Measurements from ENCODE around the gene MMAB.

DNA sequence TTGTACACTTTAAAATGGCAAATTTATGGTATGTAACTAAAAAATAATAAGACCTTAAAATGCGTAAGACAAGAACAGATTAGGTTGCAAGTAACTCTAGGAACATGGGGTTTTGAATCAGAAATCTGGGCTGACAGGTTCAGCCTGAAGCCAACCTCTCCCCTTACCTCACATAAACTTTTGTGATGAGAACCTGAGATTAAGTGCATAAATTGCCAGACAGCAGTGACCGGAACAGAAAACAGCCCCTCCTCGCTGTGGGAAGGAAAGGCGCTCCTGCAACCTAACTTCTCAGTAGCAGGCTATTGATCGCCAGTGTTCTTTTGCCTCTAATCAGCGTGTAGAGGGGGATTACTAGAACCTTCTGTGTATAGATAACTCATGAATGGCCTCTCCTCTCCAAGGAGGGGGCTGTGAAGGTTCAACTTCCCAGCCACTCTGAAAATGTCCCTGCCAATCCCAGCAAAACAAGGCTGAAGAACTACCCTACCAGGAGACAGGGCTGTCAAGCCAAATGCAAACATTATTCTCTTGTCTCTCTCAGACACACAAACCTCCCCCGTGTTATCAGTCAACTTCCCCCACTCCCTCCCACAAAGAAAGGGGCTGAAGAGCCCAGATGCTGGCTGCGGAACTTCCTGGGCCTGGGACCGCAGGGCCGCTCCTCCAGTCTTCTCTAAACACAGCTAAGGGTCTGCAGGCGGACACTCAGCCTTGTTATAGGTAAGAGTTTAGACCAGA lies 1.7 kb downstream of the SSH1 start:
- RAMPAGE, long total RNA: no peak
- RRBS, 2 experiments: no CpG with 5 or more reads among the region's 11 CpGs
CAGE:
- cytosol, long polyA minus RNA: no peak
- cytosol, long polyA plus RNA: no peak
- long polyA plus RNA: no peak
- nucleolus, long total RNA: no peak
- nucleus, long polyA plus RNA: no peak
- nucleus, long total RNA: no peak

DNA sequence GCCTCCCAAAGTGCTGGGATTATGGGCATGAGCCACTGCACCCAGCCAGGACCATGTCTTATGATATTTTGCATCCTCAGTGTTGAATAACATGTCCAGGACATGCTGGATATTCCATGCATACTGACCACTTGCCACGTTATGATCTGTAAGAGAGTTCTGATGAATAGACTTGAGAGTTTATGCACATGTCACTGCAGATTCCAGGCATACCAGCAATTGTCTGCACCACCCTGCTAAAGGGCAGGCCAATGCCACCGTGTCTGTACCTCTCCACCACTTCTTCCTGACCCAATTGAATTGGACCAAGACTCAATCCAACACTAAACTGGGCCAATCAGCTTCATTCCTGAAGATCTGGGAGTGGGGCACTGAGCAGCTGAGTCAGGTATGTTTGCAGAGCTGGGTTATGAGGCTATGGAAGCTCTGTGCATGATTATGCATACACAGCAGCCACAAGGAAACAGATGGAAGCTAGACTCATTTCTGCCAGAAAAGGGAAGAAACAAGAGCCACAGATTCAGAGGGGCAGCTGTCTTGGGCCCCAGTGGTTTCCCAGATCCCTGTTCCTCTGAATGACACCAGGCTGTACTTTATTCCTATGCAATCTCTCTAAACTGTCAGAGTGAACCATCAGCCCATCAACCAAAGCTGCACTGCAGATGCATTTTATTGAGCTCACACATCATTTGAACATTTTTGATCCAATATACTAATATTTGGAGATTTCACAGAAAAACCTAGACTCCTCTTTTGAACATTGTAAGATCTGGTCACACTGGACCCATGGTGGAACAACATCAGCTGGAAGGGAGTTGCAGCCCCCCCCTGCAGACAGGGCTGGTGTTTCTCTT lies 28.0 kb downstream of the DAO start:
- RAMPAGE, long total RNA: no peak
- RRBS, 2 experiments: no CpG with 5 or more reads among the region's 2 CpGs
CAGE:
- cytosol, long polyA minus RNA: no peak
- cytosol, long polyA plus RNA: no peak
- long polyA plus RNA: no peak
- nucleolus, long total RNA: no peak
- nucleus, long polyA plus RNA: no peak
- nucleus, long total RNA: no peak

DNA sequence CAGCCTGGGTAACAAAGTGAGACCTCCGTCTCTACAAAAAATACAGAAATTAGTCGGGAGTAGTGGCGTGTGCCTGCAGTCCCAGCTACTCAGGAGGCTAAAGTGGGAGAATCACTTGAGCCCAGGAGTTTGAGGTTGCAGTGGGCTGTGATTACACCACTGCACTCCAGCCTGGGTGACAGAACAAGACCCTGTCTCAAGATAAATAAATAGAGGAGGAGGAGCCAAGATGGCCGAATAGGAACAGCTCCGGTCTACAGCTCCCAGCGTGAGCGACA lies 24.2 kb downstream of the SVOP start:
- RAMPAGE, long total RNA: no peak
- RRBS, 2 experiments: no CpG with 5 or more reads among the region's 7 CpGs
CAGE:
- cytosol, long polyA minus RNA: no peak
- cytosol, long polyA plus RNA: no peak
- long polyA plus RNA: no peak
- nucleolus, long total RNA: no peak
- nucleus, long polyA plus RNA: no peak
- nucleus, long total RNA: no peak

DNA sequence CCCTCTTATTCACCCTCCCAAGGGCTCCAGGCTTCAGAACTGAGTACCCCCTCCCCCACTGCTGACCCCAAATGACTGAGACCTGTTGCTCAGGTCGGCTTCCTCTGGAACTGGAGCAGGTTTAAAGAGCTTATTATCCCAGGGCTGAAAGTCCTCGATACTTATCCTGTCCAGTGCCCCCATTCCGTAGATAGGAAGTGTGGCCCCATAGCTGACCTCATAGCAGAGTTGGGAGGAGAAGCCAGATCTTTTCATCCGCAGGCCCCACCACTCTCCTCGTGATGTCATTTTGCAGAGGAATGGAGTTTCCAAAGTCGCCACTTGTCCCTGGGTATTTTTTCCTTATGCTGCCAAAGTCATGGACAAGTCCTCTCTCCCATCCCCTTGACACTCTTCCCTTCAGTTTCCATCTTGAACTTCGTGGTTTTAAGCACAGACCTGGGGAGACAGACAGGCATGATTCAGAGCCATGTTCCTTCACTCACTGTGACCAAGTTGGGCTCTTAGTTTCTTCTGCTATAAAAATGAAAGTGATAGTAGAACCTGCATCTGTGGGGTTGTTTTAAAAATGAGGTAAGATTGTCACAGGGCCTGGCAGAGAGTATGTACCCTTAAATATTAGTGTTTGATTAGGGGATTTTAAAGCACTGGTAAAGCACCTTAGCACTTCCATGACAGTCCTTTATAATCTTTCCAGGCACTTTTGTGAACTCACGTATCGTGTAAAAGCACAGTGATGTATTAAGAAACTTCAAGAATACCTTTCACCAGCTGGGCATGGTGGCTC lies 1.3 kb downstream of the USP30 start:
- RAMPAGE, long total RNA: start-site peak on the minus strand centred at position 497 of the sequence, 37 bp wide, 319 and 312 reads in 2 replicates
- RRBS, 2 experiments: no CpG with 5 or more reads among the region's 9 CpGs
CAGE:
- cytosol, long polyA minus RNA: no peak
- cytosol, long polyA plus RNA: start-site peak on the minus strand centred at position 490 of the sequence, 15 bp wide, 41 and 44 reads in 2 replicates
- long polyA plus RNA: start-site peak on the minus strand centred at position 488 of the sequence, 10 bp wide, 33 and 53 reads in 2 replicates
- nucleolus, long total RNA: start-site peak on the minus strand centred at position 485 of the sequence, 9 bp wide, 40 reads
- nucleus, long polyA plus RNA: start-site peak on the minus strand centred at position 489 of the sequence, 17 bp wide, 65 and 62 reads in 2 replicates
- nucleus, long total RNA: no peak

- RAMPAGE, long total RNA: no peak
- RRBS, 2 experiments: no CpG with 5 or more reads among the region's 13 CpGs
CAGE:
- cytosol, long polyA minus RNA: no peak
- cytosol, long polyA plus RNA: no peak
- long polyA plus RNA: no peak
- nucleolus, long total RNA: no peak
- nucleus, long polyA plus RNA: no peak
- nucleus, long total RNA: no peak
These were observed 8.6 kb downstream of the ACACB start for GRCh38 chr12:109124817-109125479.

DNA sequence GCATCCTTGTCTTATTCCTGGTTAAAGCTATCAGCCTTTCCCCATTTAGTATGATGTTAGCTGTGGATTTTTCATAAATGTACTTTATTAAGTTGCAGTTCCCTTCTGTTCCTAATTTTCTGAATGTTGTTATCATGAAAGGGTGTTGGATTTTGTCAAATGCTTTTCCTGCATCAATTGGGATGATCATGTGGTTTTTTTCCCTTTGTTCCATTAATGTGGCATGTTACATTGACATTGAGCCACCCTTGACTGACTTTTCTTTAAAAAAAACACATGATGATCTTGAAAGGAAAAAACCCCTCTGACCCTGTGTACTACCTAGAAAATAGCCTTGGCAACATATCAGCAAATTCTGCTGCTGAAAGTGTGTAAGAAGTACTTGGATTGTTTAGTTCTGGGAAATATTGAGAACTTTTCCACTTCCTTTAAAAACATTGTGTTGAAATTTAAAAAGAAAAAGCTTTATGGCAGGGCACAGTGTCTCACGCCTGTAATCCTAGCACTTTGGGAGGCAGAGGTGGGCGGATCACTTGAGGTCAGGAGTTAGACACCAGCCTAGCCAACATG lies 20.6 kb downstream of the ACACB start:
- RAMPAGE, long total RNA: no peak
- RRBS, 2 experiments: no CpG with 5 or more reads among the region's 2 CpGs
CAGE:
- cytosol, long polyA minus RNA: no peak
- cytosol, long polyA plus RNA: no peak
- long polyA plus RNA: no peak
- nucleolus, long total RNA: no peak
- nucleus, long polyA plus RNA: no peak
- nucleus, long total RNA: no peak

DNA sequence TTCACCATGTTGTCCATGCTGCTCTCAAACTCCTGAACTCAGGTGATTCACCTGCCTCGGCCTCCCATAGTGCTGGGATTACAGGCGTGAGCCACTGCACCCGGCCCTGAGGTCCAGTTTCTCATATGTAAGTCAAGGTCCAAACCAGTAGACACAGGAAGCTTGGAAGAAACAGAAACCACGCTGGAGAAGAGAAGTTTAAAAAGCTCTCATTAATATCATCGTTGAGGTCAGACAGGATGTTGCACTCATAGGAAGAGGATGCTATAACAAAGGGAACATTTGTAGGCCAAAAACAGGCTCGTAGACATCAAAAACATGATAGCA lies 46.7 kb downstream of the ACACB start:
- RAMPAGE, long total RNA: no peak
- RRBS, 2 experiments: no CpG with 5 or more reads among the region's 6 CpGs
CAGE:
- cytosol, long polyA minus RNA: no peak
- cytosol, long polyA plus RNA: no peak
- long polyA plus RNA: no peak
- nucleolus, long total RNA: no peak
- nucleus, long polyA plus RNA: no peak
- nucleus, long total RNA: no peak

DNA sequence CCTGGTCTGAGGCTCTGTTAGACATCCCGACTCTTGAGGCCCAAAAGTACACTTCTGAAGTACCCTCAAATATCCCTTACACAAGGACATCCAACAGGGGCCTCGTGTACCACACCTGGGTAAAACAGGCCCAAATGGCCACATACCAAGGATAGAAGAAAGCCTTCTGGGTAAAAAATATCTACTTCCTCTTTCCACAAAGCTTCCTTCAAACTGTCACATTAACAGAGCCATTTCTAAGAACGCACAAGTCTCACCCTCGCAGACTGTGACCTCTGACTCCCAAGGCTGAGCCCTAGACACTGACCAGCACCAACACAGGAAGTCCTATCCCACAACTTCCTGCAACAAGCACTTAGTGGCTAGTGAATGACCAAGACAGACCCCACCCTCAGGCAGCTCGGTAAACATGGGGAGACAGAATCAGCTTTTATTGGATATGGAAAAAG lies 16.1 kb downstream of the KCTD10 start:
- RAMPAGE, long total RNA: no peak
- RRBS, 2 experiments: no CpG with 5 or more reads among the region's 5 CpGs
CAGE:
- cytosol, long polyA minus RNA: no peak
- cytosol, long polyA plus RNA: no peak
- long polyA plus RNA: no peak
- nucleolus, long total RNA: no peak
- nucleus, long polyA plus RNA: no peak
- nucleus, long total RNA: no peak

GRCh38 chr12:109462971-109463879 lies 13.9 kb downstream of the KCTD10 start:
- RAMPAGE, long total RNA: no peak
- RRBS, 2 experiments: no CpG with 5 or more reads among the region's 15 CpGs
CAGE:
- cytosol, long polyA minus RNA: no peak
- cytosol, long polyA plus RNA: no peak
- long polyA plus RNA: no peak
- nucleolus, long total RNA: no peak
- nucleus, long polyA plus RNA: no peak
- nucleus, long total RNA: no peak

GRCh38 chr12:109533226-109533848 lies 40.0 kb downstream of the MMAB start:
- RAMPAGE, long total RNA: no peak
- RRBS, 2 experiments: no CpG with 5 or more reads among the region's 23 CpGs
CAGE:
- cytosol, long polyA minus RNA: no peak
- cytosol, long polyA plus RNA: no peak
- long polyA plus RNA: no peak
- nucleolus, long total RNA: no peak
- nucleus, long polyA plus RNA: no peak
- nucleus, long total RNA: no peak

DNA sequence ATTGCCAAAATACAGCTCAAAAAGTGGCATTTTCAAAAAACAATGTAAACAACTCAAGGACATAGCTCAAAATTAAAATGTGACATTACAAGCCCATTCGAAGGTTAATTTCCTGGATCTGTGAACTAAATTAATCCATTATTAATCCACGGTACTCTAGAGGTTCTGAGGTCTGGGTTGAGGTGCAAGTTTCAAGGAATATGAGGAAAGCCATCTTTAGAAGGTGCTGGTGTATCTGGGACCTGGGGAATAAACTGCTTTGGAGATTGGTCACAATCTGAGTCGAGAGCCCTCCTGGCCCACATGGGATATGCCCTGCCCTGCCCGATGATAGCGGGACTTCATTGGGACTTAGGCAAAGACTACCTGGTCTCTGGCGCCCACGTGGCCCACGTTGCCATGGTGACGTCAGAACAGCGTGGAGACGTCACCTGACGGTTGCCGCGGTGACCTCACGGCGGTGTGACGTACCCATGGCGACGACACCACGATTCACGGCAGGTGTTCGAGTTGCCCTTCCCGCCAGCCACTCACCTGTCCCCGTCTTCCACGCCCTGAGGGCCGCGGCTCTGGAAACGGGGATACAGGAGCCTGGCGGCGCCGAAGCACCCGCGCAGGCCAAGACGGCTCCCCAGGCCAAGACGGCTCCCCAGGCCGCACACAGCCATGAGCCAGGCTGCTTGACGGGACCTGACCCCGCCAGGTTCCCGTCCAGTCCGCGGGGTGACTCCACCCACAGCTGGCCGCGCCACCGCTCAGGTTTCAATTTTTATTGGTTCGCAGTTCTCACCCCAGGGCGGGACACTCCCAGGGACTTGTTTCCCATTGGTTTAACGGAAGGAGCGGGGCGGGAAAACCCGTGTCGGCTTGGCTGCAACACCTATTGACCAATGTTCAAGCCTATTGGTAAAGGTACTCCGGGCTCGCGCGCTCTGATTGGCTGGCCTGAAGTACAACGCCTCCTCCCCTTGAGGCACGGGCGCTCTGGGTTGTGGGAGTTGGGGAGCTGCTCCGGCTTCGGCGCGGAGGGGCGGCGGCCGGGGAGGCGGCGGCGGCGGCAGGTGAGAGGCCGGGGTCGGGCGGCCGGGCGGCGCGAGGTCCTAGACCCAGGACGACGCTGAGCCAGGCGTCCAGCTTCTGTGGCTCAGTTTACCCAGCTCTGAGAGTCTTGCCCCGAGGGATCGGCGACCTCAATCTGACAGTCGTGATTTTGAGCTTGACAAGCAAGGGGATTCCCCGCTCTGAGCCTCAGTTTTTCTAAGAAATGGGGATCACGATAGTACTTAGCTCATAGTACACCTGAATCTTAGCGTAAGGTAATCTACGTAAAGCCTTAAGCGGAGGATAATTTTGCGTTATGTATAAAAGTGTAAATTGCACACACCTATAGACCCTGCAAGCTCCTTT lies at the start of gene MMAB:
MMAB (minus strand) TSS at position 692 of the 1,407 bp plus-strand sequence.
- RAMPAGE, long total RNA: start-site peak on the minus strand centred at position 701 of the sequence, 49 bp wide, 1,246 and 1,313 reads in 2 replicates; start-site peak on the plus strand centred at position 998 of the sequence, 71 bp wide, 195 and 326 reads in 2 replicates
- RRBS, 2 experiments: under 1 to 3% methylated on average over 6 of the region's 89 CpGs
CAGE:
- cytosol, long polyA minus RNA: start-site peak on the minus strand centred at position 698 of the sequence, 52 bp wide, 34 reads; start-site peak on the plus strand centred at position 990 of the sequence, 28 bp wide, 20 reads
- cytosol, long polyA plus RNA: start-site peak on the plus strand centred at position 1,018 of the sequence, 49 bp wide, 237 and 218 reads in 2 replicates
- long polyA plus RNA: start-site peak on the minus strand centred at position 692 of the sequence, 24 bp wide, 120 and 126 reads in 2 replicates; start-site peak on the plus strand centred at position 995 of the sequence, 17 bp wide, 156 and 212 reads in 2 replicates
- nucleolus, long total RNA: no peak
- nucleus, long polyA plus RNA: start-site peak on the minus strand centred at position 680 of the sequence, 7 bp wide, 90 and 84 reads in 2 replicates; start-site peak on the plus strand centred at position 1,011 of the sequence, 35 bp wide, 123 and 185 reads in 2 replicates
- nucleus, long total RNA: no peak

DNA sequence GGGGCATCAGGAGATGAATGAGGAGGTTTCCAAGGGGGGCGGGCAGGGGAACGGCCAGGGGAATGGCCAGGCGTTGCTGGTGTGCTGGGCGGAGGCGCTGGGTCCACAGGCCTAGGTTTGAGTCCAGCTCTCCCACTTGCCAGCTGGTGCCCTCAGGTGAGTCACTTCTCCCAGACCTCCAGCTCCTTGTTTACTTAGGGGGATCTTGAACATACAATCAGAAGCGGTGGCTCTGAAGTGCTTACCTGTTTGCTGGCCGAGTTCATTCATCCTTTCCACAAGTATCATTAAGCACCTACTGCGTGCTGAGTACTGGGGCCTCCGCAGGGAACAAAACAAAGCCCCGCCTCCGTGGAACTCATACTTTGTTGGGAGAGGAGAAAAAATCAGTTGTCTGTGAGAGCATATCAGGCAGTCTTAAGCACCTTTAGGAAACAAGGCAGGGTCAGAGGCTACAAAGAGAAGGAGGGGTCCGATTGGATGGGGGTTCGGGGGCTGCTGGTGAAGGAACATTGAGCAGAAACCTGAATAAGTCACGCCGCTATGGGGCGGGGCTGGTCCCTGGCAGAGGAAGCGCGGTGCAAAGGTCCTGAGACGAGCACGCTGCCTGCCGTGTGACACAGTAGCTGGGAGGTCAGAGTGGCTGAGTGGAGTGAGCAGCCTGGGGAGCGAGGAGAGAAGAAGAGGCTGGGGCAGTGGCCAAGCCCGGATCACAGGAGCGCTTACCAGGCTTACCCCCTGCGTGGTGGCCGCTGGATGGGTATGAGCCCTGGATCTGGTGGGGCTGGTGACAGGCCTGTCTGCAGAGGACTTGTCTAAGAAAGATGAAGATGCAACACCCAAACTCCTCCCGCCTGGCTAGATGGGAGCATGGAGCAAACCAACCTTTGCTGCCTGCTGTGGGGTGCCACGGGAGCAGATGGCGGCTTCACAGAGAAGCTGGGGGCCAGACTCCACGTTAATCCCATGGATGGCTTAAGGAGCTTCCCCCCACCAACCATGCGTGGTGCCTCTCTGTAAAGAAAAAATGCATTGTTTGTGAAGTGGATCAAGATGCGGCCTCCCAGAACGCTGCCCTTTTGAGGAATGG lies 15.2 kb downstream of the MVK start:
- RAMPAGE, long total RNA: no peak
- RRBS, 2 experiments: no CpG with 5 or more reads among the region's 33 CpGs
CAGE:
- cytosol, long polyA minus RNA: no peak
- cytosol, long polyA plus RNA: no peak
- long polyA plus RNA: no peak
- nucleolus, long total RNA: no peak
- nucleus, long polyA plus RNA: no peak
- nucleus, long total RNA: no peak

GRCh38 chr12:109714773-109715157 lies 1.1 kb downstream of the FAM222A start:
- RAMPAGE, long total RNA: no peak
- RRBS, 2 experiments: 13 to 43% methylated on average over 6 of the region's 23 CpGs
CAGE:
- cytosol, long polyA minus RNA: no peak
- cytosol, long polyA plus RNA: no peak
- long polyA plus RNA: no peak
- nucleolus, long total RNA: no peak
- nucleus, long polyA plus RNA: no peak
- nucleus, long total RNA: no peak

DNA sequence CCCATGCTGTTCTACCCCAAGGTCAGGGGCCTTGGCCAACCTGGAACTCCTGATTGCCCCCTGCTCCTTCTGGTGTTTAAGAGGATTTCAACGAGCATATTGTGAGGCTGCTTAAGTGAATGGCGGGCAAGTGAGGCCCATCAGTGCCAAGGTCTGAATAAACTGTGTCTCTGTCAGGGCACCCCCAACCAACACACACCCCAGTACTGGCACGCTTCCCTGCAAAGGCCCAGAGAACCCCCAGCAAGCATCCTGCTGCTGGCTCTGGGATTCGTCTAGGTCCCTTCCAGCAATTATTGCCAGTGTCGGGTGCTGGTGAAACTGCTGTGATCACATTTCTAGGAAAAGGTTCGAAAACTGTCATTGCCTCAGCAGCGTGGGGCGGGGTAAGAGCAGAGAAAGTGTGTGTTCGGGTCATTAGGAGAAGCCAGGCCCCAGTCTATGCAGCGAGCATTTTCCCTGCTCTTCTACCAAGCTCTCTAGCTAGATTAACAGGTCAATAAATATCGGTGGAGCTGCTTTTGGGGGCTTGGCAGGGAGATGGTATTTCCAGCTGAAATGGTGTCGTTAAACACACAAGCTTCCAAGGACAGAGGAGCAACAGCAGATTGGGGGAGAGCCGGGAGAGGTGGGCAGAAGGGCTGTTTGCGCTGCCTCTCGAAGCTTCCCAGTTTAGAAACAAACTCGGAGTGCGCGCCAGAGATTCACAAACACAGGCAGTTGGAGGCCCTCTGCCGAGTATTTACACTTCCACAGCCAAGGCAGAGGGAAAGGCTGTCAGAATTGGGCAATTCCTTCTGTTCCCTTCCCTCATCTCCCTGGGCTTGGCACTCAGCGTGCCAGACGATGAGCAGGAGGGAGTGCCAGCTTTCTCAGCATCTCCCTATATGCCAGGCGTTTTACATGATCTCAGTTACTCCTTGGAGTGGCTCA lies 2.6 kb downstream of the FAM222A start:
- RAMPAGE, long total RNA: no peak
- RRBS, 2 experiments: no CpG with 5 or more reads among the region's 22 CpGs
CAGE:
- cytosol, long polyA minus RNA: no peak
- cytosol, long polyA plus RNA: no peak
- long polyA plus RNA: no peak
- nucleolus, long total RNA: no peak
- nucleus, long polyA plus RNA: no peak
- nucleus, long total RNA: no peak

GRCh38 chr12:109879120-109879786 lies 1.1 kb downstream of the GLTP start:
- RAMPAGE, long total RNA: no peak
- RRBS, 2 experiments: no CpG with 5 or more reads among the region's 10 CpGs
CAGE:
- cytosol, long polyA minus RNA: no peak
- cytosol, long polyA plus RNA: no peak
- long polyA plus RNA: no peak
- nucleolus, long total RNA: no peak
- nucleus, long polyA plus RNA: no peak
- nucleus, long total RNA: no peak

DNA sequence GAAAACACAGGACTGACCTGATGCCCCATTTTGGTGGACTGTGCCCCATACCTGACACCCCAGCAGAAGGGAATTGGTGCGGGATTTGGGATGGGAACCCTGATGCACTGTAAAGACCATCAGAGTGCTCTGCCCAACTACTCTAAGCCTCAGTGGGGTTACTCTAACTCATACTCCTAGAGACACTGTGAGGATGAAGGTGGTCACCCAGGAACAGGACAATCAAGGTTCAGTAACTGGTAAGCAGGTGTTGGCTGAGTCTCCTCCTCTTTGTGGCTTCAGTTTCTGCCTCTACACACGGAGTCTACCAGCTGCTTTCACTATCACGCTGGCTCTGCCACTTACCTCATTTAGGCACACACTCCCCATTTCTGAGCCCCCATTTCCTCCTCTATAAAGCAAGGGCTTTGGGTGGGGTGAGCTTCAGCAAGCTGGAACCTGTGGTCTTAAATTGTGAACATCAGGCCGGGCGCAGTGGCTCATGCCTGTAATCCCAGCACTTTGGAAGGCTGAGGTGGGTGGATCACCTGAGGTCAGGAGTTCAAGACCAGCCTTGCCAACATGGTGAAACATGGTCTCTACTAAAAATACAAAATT lies 7.3 kb upstream of the TCHP start:
- RAMPAGE, long total RNA: no peak
- RRBS, 2 experiments: no CpG with 5 or more reads among the region's 5 CpGs
CAGE:
- cytosol, long polyA minus RNA: no peak
- cytosol, long polyA plus RNA: no peak
- long polyA plus RNA: no peak
- nucleolus, long total RNA: no peak
- nucleus, long polyA plus RNA: no peak
- nucleus, long total RNA: no peak

DNA sequence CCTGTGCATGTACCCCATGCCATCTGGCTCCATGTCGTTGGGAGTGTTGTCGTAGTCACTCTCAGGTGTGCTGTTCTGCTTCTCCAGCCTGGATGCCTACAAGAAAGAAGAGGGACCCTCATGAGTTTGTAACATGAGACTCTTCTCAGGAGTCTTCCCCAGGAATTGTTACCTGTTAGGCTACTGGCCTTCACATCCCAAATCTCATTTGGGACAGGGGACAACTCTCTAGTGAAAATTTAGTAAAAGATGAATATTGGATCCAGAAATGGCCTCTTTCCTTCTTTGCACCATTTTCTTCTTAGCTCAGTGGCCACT lies 39.0 kb downstream of the TCHP start:
- RAMPAGE, long total RNA: no peak
- RRBS, 2 experiments: no CpG with 5 or more reads among the region's 2 CpGs
CAGE:
- cytosol, long polyA minus RNA: no peak
- cytosol, long polyA plus RNA: no peak
- long polyA plus RNA: no peak
- nucleolus, long total RNA: no peak
- nucleus, long polyA plus RNA: no peak
- nucleus, long total RNA: no peak

- RAMPAGE, long total RNA: no peak
- RRBS, 2 experiments: 3% methylated on average over 4 to 6 of the region's 15 CpGs
CAGE:
- cytosol, long polyA minus RNA: no peak
- cytosol, long polyA plus RNA: no peak
- long polyA plus RNA: no peak
- nucleolus, long total RNA: no peak
- nucleus, long polyA plus RNA: no peak
- nucleus, long total RNA: no peak
These were observed 1.3 kb downstream of the ANKRD13A start for GRCh38 chr12:110000525-110000956.

DNA sequence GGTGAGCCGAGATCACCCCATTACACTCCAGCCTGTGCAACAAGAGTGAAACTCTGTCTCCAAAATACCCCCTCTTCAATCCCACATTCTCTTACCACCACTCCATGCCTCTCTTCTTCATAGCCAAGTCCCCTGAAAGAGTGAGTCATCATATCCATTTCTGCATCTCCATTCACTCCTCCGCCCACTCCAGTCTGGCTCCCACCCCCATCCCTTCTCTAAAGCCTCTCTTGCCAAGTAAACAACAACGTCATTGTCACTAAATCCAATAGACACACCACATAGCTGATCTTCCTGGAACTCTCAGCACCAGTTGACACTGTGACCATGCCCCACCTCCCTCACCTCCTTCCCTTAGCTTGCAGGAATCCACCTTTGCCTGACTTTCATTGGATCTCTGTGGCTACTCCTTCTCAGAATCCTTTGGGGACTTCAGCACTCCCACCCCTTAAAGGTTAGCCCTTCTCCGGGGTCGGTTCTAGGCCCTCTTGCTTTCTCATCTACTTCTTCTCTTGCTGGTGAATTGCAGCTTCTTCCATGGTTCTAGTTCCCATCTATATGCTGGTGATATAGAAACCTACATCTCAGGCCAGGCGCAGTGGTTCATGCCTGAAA lies 12.0 kb upstream of the C12orf76 start:
- RAMPAGE, long total RNA: no peak
- RRBS, 2 experiments: no CpG with 5 or more reads among the region's 6 CpGs
CAGE:
- cytosol, long polyA minus RNA: no peak
- cytosol, long polyA plus RNA: no peak
- long polyA plus RNA: no peak
- nucleolus, long total RNA: no peak
- nucleus, long polyA plus RNA: no peak
- nucleus, long total RNA: no peak

DNA sequence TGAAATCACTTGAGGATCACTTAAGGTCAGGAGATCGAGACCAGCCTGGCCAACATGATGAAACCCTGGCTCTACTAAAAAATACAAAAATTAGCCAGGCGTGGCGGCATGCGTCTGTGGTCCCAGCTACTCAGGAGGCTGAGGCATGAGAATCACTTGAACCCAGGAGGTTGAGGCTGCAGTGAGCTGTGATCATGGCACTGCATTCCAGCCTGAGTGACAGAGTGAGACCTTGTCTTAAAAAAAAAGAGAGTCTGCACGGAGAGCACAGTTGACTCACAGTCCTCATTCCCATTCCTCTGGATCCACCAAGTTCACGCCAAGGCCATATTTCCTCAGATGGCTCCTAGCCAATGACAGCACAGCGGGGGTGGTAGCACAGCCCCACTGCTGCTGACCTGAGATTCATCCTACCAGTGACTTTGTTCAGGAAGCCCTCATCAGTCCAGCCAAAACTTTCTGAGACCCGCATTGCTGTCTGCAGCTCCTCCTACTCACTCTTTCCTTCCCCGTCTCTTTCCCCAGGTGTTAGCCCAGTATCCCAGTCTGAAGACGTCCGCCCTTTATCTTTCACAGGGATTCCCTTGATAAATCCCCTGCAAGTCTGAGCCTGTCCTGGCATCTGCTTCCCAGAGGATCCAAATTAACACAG lies 16.4 kb upstream of the IFT81 start:
- RAMPAGE, long total RNA: no peak
- RRBS, 2 experiments: no CpG with 5 or more reads among the region's 11 CpGs
CAGE:
- cytosol, long polyA minus RNA: no peak
- cytosol, long polyA plus RNA: no peak
- long polyA plus RNA: no peak
- nucleolus, long total RNA: no peak
- nucleus, long polyA plus RNA: no peak
- nucleus, long total RNA: no peak